Endothelial cell of umbilical vein (primary cell): Measurements from ENCODE around the genes CPN2, ATP13A3 and LSG1.

DNA sequence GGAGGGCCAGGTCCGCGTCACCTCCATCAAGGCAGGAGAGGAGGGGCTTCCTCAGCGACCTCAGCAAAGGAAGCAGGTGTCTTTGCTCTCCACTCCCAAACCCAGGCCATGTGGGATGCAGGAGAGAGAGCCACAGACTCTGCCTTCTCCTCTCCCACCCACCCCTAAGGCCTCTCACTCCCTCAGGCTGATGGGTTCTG, 82.9 kb downstream of the CPN2 start:
- PRO-cap = no peak
CAGE:
- cytosol, long polyA minus RNA = no peak
- cytosol, long polyA plus RNA = no peak
- long polyA plus RNA = no peak
- nucleus, long polyA minus RNA = no peak
- nucleus, long polyA plus RNA = no peak

DNA sequence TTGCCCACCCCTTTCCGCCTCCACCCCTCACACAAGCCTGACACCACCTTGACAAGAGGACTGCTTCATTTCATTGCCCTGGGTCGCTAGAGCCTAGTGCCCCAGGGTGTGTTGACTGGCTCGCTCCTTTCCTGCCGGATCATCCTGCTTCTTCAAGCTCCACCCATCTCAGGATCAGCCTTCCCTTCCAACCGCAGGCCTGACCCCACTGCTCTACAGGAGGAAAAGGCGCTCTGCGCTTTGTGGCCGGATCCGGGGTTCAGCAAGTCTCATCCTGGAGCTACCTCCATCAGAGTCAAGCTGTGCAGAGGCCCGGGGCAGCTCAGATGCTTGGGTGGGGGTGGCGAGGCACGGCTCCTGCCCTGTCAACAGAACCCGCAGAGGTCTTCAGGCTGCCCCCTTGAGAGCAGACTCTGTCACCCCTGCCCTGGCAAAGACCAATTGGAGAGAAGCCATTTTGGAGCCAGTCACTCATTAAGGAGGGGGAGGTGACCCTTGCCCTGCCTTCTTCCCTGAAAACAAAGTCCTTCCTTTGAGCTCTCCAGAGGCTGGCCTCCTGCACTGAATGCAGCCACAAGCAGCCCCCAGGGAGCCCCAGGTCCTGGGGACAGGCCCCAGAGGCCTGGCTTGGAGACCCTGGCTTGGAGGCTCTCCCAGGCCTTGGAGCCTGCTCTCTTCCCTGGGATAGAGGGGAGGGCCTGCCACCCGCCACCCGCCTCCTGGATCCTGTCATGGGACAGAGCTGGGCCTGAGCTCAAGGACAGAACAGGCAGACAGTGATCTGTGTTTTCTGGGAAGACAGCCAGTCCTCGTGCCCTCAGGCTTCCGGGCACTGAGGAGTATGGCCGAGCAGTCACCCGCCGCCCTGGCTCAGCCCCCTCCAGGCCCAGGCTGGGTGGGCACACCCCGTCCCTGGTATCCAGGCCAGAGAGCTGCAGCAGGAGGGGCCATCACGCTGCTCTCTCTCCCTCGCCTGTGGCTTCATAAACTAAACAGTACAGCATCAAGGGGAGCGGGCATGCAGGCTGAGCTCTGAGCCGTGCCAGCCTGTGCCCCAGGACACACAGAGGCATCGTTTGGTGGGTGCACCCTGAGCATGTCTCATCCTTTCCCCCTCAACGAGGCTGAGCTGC, 80.2 kb downstream of the CPN2 start:
- PRO-cap = bidirectional peak, plus-strand start at position 208 of the sequence, minus-strand start at position 146 of the sequence; bidirectional peak, plus-strand start at position 544 of the sequence, minus-strand start at position 451 of the sequence
CAGE:
- cytosol, long polyA minus RNA = no peak
- cytosol, long polyA plus RNA = no peak
- long polyA plus RNA = no peak
- nucleus, long polyA minus RNA = start-site peak on the minus strand centred at position 67 of the sequence, 144 bp wide, 27 reads
- nucleus, long polyA plus RNA = no peak

DNA sequence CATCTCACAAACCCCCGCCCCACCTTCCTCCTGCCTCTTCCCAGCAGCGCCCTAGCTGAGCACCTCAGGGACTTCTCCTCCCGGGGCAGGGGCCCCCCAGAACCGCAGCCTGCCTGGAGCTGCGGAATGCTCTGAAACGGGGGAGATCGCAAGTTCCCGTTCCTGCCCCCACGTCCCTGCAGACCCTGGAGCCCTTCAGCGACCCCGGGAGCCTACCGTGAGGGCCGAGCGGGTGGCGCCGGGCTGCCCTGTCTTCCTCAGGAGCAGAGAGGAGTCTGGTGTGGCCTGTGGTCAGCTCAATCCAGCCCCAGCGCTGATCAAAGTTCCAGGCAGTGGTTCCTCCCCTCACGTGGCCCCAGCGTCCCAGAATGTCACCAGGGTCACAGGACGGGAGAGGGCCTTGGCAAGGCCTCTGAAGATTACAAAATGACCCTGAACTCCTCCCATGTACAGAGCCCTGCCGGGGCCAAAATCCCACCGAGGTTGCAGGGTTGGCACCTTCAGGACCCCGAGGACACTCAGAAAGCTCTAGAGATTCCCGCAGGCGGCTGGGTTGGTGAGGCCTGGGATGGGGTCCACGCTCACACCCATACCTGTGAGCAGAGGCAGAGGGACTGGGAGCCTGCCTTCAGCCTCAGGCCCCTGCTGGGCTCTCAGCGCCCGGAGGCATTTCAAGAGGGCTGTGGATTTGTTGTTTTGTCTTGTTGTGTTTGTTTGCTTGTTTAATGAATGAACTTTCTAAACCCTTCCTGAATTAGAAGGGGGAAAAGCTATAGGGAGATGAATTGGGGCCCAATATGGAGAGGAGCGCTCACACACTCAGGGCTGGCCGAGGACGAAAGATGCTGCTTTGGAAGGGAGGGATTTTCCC, at the start of gene CPN2:
TSS of gene CPN2 (minus strand) at position 303 of the 871 bp plus-strand sequence.
- PRO-cap = no peak
CAGE:
- cytosol, long polyA minus RNA = no peak
- cytosol, long polyA plus RNA = no peak
- long polyA plus RNA = no peak
- nucleus, long polyA minus RNA = no peak
- nucleus, long polyA plus RNA = no peak

GRCh38 chr3:194486671-194487085, at the start of gene ATP13A3:
Gene ATP13A3 (minus strand): TSS chr3:194487002.
- PRO-cap = bidirectional peak, plus-strand start at chr3:194486727, minus-strand start at chr3:194486700; bidirectional peak, plus-strand start at chr3:194487159, minus-strand start at chr3:194486968
CAGE:
- cytosol, long polyA minus RNA = no peak
- cytosol, long polyA plus RNA = start-site peak on the minus strand at chr3:194486569-194487029, 32 and 72 reads in 2 replicates
- long polyA plus RNA = no peak
- nucleus, long polyA minus RNA = no peak
- nucleus, long polyA plus RNA = no peak

DNA sequence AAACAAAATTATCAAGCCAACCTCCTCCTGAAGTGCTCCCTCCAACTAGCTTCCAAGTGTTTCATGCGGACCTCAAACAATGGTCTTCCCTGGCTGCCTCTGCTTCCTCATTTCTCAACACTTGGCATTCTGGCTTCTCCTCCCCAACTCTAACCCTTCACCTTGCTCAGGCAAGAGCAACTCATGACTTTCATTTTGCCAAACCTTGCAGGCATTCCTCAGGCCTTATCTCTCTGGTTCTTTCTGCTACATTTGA, 1.5 kb upstream of the ATP13A3 start:
- PRO-cap = no peak
CAGE:
- cytosol, long polyA minus RNA = no peak
- cytosol, long polyA plus RNA = no peak
- long polyA plus RNA = no peak
- nucleus, long polyA minus RNA = no peak
- nucleus, long polyA plus RNA = no peak

GRCh38 chr3:194497701-194498175, 10.9 kb upstream of the ATP13A3 start:
- PRO-cap = no peak
CAGE:
- cytosol, long polyA minus RNA = no peak
- cytosol, long polyA plus RNA = no peak
- long polyA plus RNA = no peak
- nucleus, long polyA minus RNA = no peak
- nucleus, long polyA plus RNA = no peak

DNA sequence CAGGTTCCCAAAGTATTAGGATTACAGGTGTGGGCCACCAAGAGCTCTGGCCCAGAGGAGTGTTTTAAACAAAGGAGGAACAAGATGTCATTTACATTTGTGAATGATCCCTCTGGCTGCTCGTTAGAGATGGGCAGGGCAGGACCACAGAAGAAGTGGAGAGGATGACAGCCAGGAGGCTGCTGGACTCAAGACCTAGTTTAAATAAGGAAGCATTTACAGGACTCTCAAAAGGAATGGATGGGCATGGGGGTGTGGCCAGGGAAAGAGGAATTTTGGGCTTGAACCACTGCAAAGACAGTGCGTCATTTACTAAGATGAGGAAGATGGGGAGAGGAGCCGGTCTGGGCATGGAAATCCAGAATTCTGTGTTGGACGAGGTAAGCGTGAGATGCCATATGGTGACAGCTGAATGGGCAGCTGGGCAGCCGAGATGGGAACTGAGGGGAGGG, 24.4 kb downstream of the TMEM44 start:
- PRO-cap = no peak
CAGE:
- cytosol, long polyA minus RNA = no peak
- cytosol, long polyA plus RNA = no peak
- long polyA plus RNA = no peak
- nucleus, long polyA minus RNA = no peak
- nucleus, long polyA plus RNA = no peak

DNA sequence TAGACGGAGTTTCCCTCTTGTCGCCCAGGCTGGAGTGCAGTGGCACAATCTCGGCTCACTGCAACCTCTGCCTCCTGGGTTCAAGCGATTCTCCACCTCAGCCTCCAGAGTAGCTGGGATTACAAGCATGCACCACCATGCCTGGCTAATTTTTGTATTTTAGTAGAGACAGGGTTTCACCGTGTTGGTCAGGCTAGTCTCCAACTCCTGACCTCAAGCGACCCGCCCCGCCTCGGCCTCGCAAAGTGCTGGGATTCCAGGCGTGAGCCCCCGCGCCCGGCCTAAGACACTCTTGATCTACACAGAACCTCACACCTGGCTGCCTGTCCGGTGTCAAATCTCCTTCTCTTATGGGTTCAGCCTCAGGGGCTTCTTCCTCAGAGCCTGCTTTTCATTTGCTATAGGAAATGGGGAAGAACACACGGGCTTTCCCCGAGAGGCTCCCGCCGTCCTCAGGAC, 10.6 kb downstream of the TMEM44 start:
- PRO-cap = no peak
CAGE:
- cytosol, long polyA minus RNA = no peak
- cytosol, long polyA plus RNA = no peak
- long polyA plus RNA = no peak
- nucleus, long polyA minus RNA = no peak
- nucleus, long polyA plus RNA = no peak

GRCh38 chr3:194630834-194631880, 2.1 kb downstream of the TMEM44 start:
- PRO-cap = no peak
CAGE:
- cytosol, long polyA minus RNA = no peak
- cytosol, long polyA plus RNA = no peak
- long polyA plus RNA = no peak
- nucleus, long polyA minus RNA = start-site peak on the minus strand at chr3:194631587-194631621, 81 reads; start-site peak on the minus strand at chr3:194631701-194631773, 121 reads
- nucleus, long polyA plus RNA = no peak

GRCh38 chr3:194671595-194672811, at the start of gene LSG1:
Gene LSG1 (minus strand): TSS chr3:194672191.
- PRO-cap = bidirectional peak, plus-strand start at chr3:194672222, minus-strand start at chr3:194672162; bidirectional peak, plus-strand start at chr3:194672608, minus-strand start at chr3:194672481
CAGE:
- cytosol, long polyA minus RNA = start-site peak on the minus strand at chr3:194672168-194672196, 1,543 reads
- cytosol, long polyA plus RNA = start-site peak on the minus strand at chr3:194672095-194672226, 1,319 and 2,409 reads in 2 replicates
- long polyA plus RNA = start-site peak on the minus strand at chr3:194672161-194672233, 4,334 and 4,088 reads in 2 replicates
- nucleus, long polyA minus RNA = start-site peak on the minus strand at chr3:194672112-194672226, 4,168 reads; start-site peak on the plus strand at chr3:194672595-194672628, 5 reads
- nucleus, long polyA plus RNA = start-site peak on the minus strand at chr3:194672121-194672226, 7,223 and 5,951 reads in 2 replicates

- PRO-cap = no peak
CAGE:
- cytosol, long polyA minus RNA = no peak
- cytosol, long polyA plus RNA = no peak
- long polyA plus RNA = no peak
- nucleus, long polyA minus RNA = no peak
- nucleus, long polyA plus RNA = no peak
Measured at GRCh38 chr3:194870632-194870870, 184.9 kb downstream of the FAM43A start.

GRCh38 chr3:194870871-194871151, 185.1 kb downstream of the FAM43A start:
- PRO-cap = no peak
CAGE:
- cytosol, long polyA minus RNA = no peak
- cytosol, long polyA plus RNA = no peak
- long polyA plus RNA = no peak
- nucleus, long polyA minus RNA = no peak
- nucleus, long polyA plus RNA = no peak

DNA sequence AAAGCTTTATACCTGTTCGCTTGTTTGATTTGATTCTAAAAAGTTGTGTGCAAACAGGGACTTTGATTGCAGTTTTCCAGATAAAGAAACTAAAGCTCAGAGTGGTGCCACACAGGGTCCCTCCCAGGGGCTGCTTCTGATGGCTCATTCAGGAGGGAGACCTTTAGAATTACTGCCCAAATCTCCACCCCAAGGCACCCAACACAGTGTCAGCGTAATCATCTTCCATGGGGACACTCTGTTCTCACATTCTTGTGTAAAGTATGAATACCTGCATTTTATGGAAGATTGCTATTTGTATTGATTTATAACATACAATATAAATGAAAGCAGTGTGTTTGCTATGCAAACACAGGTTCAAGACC, 185.5 kb downstream of the FAM43A start:
- PRO-cap = no peak
CAGE:
- cytosol, long polyA minus RNA = no peak
- cytosol, long polyA plus RNA = no peak
- long polyA plus RNA = no peak
- nucleus, long polyA minus RNA = no peak
- nucleus, long polyA plus RNA = no peak

GRCh38 chr3:194879925-194880451, 194.3 kb downstream of the FAM43A start:
- PRO-cap = bidirectional peak, plus-strand start at chr3:194880197, minus-strand start at chr3:194880095
CAGE:
- cytosol, long polyA minus RNA = no peak
- cytosol, long polyA plus RNA = no peak
- long polyA plus RNA = no peak
- nucleus, long polyA minus RNA = no peak
- nucleus, long polyA plus RNA = no peak

- PRO-cap = no peak
CAGE:
- cytosol, long polyA minus RNA = no peak
- cytosol, long polyA plus RNA = no peak
- long polyA plus RNA = no peak
- nucleus, long polyA minus RNA = no peak
- nucleus, long polyA plus RNA = no peak
Measured at GRCh38 chr3:195039922-195040450, 231.0 kb downstream of the XXYLT1 start.

DNA sequence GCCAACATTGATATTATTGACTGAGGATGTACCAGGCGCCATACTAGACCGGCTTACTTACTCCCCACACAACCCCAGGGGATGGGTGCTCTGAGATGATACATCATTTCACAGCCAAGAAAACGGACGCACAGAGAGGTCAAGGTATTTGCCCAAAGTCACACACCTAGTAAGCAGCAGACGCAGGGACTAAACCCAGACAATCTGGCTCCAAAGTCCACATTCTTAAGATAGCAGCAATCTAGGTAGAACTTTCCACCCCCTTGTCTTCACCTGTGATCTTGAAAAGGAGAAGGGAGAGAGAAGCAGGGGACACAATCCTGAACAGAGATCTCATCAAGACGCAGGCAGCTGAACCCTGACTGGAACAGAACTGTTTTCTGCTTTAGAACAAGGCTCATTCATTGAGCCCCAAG, 200.6 kb downstream of the XXYLT1 start:
- PRO-cap = no peak
CAGE:
- cytosol, long polyA minus RNA = no peak
- cytosol, long polyA plus RNA = no peak
- long polyA plus RNA = no peak
- nucleus, long polyA minus RNA = no peak
- nucleus, long polyA plus RNA = no peak

DNA sequence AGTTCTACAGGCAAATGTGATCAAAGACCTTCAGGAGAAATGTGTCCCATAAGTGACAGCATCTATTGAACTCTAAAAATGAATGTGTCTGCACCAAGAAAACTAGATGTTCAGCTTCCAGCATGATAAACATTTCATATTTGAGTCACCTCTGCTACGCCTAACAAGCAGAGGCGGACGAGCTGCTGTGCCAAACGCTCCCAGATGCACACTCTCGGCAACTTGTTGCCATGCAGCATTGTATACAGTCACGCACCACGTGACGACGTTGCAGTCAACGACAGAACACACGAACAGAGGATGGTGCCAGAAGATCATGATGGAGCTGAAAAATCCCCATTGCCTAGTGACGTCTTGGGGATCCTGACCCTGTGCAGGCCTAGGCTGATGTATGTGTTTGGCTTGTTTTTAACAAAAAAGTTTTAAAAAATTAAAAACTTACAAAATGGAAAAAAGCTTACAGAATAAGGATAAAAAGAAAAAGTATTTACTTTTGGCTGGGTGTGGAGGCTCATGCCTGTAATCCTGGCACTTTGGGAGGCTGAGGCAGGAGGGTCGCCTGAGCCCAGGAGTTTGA, 137.4 kb downstream of the XXYLT1 start:
- PRO-cap = no peak
CAGE:
- cytosol, long polyA minus RNA = no peak
- cytosol, long polyA plus RNA = no peak
- long polyA plus RNA = no peak
- nucleus, long polyA minus RNA = no peak
- nucleus, long polyA plus RNA = no peak

DNA sequence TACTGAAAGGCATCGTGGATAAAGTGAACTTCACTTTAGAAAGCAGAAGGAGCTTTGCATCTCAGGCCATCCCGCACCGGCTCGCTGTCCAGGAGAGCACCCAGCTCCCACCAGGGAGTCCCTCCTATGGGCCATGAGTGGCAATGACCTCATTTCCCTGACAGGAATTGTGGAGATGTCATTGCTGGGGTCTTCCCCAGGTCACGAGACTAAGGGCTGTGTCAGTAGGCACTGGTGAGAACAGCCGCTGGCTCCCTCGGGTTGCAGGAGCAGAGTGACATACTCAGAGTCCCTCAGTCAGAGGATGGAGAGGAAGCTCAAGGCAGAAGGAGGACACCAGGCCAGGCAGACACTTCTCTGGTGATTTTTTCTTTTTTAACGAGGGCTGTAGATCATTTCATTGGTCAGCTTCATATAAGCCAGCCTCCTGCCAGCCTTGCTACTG, 97.2 kb downstream of the XXYLT1 start:
- PRO-cap = no peak
CAGE:
- cytosol, long polyA minus RNA = no peak
- cytosol, long polyA plus RNA = no peak
- long polyA plus RNA = no peak
- nucleus, long polyA minus RNA = no peak
- nucleus, long polyA plus RNA = no peak

DNA sequence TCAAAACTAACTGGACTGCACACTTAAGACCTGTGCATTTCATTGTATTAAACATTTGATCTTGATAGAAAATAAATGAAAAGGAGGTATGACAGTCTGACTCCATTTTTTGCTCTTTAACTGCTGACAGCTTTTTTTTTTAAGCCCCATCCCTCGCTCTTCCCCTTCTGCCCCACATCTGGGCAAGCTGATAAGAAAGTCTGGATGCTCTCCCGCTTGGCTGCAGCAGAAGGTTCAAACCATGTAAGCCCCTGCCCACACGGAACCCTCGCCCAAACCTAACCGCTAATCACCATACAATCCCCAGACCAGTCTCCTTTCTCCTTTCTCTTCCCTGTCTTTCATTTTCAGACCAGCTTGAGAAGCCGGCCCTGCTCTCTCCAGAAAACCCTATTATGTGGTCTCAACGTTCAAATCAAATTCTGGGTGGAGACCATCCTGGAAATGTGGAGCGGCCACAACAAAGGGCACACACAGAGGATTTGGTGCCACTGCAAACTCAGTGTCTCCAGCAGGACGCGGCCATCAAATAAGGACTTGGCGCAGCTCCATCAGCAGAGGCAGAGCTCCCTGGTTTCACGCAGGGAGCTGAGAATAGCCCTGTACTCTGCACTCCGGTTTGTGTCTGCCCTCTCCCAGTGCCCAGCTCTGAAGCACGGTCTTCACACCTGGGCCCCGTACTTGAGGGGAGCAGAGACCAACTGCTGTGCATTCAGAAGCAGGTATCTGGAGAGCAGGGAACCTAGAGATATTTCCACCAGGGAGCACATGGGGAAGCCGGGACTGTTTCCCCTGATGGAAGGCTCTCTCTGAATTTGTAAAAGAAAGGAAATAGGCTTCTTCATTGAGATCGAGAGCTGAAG, 92.7 kb downstream of the XXYLT1 start:
- PRO-cap = no peak
CAGE:
- cytosol, long polyA minus RNA = no peak
- cytosol, long polyA plus RNA = no peak
- long polyA plus RNA = no peak
- nucleus, long polyA minus RNA = no peak
- nucleus, long polyA plus RNA = no peak

DNA sequence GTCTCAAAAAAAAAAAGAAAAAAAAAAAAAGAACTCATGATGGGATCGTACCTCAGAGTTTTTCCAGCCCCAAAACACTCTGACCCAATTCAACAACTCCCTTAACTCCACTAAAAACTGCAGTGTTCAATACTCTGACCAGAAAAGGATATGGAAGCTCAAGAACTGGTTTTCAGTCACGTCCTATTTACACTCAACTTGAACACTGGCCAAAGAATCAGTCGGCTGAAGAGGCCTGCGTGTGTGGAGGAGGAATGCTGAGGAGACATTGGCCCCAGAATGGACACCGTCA, 91.7 kb downstream of the XXYLT1 start:
- PRO-cap = bidirectional peak, plus-strand start at position 220 of the sequence, minus-strand start at position 142 of the sequence
CAGE:
- cytosol, long polyA minus RNA = no peak
- cytosol, long polyA plus RNA = no peak
- long polyA plus RNA = no peak
- nucleus, long polyA minus RNA = no peak
- nucleus, long polyA plus RNA = no peak